HT1080 (cell line): ENCODE data around the gene ST13.

DNA sequence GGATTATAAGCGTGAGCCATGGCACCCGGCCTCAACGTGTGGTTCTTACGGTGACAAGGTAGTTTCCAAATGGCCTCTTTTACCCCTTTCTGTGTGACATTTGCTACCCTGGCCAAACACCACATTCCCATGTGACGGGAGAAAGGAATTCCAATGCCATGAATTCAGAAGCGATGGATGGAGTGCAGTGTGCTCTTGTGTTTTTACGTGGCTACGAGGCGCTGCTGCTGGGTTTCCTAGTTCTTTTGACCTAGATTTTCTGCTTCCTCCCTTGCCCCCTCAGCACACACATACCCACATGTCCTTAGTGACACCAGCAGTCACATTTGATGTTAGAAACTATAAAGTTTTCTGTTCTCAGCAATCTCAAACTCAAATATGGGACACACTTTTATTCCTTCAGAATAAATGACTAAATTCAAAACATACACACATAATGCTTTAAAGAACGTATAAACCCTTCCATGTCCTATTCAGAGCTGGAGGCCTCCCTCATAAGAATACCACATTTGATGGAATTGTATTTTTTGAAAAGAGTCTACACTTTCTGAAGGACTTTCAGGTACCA is 7.8 kb upstream of the TMA7B start:
RAMPAGE:
- cytosol, long total RNA, result no peak
- long total RNA, result no peak
- nucleus, long total RNA, result no peak

RAMPAGE:
- cytosol, long total RNA, result no peak
- long total RNA, result no peak
- nucleus, long total RNA, result no peak
These were observed 3.6 kb downstream of the FAM83F start for GRCh38 chr22:39998354-39998716.

DNA sequence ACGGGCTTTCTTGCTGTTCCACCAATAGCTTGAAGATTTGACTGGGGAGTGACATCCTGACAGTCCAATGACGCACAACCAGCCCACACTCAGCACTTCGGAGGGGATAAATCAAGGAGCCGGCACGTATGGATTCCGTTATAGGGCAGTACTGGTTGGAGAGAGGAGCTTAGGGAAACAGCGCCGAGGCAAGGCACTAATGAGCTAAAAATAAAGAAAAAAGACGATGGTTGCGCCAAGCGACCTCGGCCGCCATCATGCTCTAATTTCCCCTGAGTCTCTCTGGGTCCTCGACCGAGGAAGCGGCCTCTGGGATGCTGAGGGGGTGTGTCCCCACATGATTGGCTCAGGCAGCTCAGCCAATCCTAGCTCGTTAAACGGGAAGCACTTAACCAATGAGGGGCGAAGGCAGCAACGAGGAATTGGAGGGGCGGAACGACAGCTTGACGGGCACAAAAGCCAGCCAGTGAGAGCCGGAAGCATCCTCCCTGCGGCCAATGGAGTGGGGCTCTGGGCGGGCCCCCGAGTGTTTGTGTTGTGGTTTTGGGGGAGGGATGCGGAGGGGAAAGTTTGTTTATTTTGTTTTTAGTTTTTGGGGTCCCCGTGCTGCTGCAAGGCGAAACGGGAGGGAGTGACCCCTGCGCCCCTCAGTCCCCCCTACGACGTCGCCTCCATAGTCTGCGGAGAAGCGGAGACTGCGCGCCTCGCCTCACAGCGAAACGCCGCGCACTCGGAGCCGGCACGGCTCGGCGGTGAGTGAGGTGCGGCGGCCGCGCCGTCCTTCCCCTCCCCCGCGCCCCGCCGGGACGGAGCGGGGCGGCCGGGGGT is 49.7 kb downstream of the FAM83F start:
RAMPAGE:
- cytosol, long total RNA, result start-site peak on the plus strand centred at position 587 of the sequence, 60 bp wide, 47 and 61 reads in 2 replicates
- long total RNA, result start-site peak on the plus strand centred at position 565 of the sequence, 80 bp wide, 19 reads; start-site peak on the plus strand centred at position 710 of the sequence, 39 bp wide, 10 reads
- nucleus, long total RNA, result start-site peak on the plus strand centred at position 528 of the sequence, 158 bp wide, 64 and 45 reads in 2 replicates

RAMPAGE:
- cytosol, long total RNA, result no peak
- long total RNA, result no peak
- nucleus, long total RNA, result no peak
These were observed 17.5 kb upstream of the ADSL start for GRCh38 chr22:40328609-40329351.

DNA sequence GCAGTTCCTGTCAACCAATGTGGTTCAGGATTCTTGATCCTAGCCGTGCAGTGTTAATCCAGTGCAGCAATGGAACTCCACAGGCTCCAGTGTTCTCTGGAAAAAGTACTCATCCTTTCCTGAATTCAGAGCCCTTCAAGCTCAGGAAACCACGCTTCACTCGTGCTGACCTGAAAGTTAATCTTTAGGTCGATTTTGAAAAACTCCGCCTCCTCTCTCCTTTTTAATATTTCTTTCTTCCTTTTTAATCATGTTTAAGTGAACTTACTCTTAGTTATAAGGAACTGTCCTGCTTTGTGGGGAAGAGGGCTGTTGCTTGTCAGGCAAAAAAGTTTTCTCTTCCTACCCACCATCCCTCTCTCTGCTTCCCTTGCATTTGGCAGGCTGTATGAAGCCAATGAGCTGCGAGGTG is 14.3 kb upstream of the ADSL start:
RAMPAGE:
- cytosol, long total RNA, result no peak
- long total RNA, result no peak
- nucleus, long total RNA, result no peak

DNA sequence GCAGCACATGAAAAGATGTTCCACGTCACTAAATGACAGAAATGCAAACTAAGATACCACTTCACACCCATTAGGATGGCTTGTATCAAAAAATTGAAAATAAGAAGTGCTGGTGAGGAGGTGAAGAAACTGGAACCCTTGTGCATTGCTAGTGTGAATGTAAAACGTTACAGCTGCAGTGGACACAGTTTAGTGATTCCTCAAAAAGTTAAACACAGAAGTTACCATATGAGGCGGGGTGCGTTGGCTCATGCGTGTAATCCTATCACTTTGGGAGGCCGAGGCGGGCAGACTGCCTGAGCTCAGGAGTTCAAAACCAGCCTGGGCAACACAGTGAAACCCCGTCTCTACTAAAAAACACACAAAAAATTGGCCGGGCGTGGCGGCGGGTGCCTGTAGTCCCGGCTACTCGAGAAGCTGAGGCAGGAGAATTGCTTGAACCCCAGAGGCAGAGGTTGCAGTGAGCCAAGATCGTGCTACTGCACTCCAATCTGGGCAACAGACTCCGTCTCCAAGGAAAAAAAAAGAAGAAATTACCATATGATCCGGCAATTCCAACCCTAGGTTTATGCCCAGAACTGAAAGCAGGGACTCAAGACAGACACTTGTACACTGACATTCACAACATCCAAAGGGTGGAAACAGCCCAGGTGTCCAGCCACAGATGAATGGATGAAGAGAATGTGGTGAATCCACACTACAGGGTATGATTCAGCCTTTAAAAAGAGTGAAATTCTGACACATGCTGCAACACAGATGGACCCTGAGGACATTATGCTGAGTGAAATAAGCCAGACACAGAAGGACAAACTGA is 43.6 kb downstream of the SGSM3 start:
RAMPAGE:
- cytosol, long total RNA, result no peak
- long total RNA, result no peak
- nucleus, long total RNA, result no peak

GRCh38 chr22:40416324-40416809 is 46.0 kb downstream of the SGSM3 start:
RAMPAGE:
- cytosol, long total RNA, result no peak
- long total RNA, result no peak
- nucleus, long total RNA, result no peak

RAMPAGE:
- cytosol, long total RNA, result no peak
- long total RNA, result no peak
- nucleus, long total RNA, result no peak
These were observed 35.3 kb downstream of the MCHR1 start for GRCh38 chr22:40714451-40715058.

RAMPAGE:
- cytosol, long total RNA, result start-site peak on the minus strand at chr22:40856609-40856662, 4,525 and 5,928 reads in 2 replicates
- long total RNA, result start-site peak on the minus strand at chr22:40856604-40856666, 2,575 reads
- nucleus, long total RNA, result start-site peak on the minus strand at chr22:40856615-40856662, 1,846 and 457 reads in 2 replicates
These were observed at the start of gene ST13 for GRCh38 chr22:40855967-40856779. Gene ST13, minus strand, starts transcription at chr22:40856639.

GRCh38 chr22:40951521-40952249 is 507 bp downstream of the RBX1 start:
RAMPAGE:
- cytosol, long total RNA, result no peak
- long total RNA, result no peak
- nucleus, long total RNA, result no peak

RAMPAGE:
- cytosol, long total RNA, result no peak
- long total RNA, result no peak
- nucleus, long total RNA, result no peak
These were observed 70.6 kb downstream of the RBX1 start for GRCh38 chr22:41021455-41022449.

DNA sequence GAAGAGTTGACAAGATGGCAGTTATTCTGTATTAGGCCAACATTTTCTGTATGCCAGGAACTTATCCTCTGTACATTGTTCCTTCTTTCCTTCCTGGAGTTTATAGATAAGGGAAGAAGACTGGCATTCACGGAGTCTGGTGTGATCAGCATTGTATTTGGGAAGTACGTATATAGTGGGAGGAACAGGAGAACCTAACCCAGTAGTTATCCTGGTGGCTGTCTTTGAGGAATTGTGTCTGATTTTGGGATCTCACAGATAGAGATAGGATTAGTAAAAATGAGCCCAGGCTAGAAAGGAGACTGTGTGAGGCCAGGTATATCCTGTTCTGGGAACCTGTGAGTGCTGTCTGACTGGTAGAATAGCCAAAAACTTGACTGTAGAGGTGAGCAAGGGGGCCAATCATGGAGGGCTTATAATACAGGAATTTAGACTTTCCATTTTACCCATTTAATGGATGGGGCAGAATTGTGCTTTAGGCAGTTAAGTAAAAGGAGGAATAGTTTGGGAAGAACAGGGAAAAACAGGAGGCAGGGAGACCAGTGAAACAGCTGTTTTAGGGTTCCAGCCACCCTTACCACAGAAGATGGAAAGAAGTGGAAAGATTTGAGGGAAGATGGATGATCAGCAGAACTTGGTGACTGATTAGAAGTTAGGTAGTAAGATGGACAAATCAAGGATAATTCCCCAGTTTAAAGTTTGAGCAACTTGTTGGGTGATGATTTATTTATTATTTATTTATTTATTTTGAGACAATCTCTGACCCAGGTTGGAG is 9.9 kb downstream of the EP300 start:
RAMPAGE:
- cytosol, long total RNA, result no peak
- long total RNA, result no peak
- nucleus, long total RNA, result no peak

DNA sequence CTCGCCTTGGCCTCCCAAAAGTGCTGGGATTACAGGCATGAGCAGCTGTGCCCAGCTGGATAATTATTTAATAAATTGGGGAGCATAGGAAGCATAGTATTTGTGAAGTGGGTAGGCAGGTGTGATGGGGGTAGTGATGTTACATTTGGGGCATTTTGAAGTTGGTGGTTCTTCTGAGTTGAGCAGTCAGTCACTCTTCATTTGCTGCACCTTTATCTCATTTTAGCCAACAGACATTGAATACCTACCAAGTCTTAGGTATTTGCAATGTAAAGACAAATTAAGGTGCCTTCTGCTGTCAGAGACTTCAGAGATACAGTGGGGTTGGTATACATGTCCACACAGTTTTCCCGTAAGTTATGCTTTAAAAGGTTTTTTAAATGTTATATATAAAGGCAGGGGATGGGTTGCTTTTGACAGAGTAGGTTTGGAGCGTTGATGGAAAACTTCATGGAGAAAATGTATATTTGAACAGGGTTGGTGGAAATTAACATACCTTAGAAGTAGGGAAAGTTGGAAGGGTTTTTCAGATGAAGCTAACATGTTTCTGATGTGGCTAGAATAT is 10.8 kb downstream of the EP300 start:
RAMPAGE:
- cytosol, long total RNA, result no peak
- long total RNA, result no peak
- nucleus, long total RNA, result no peak

RAMPAGE:
- cytosol, long total RNA, result no peak
- long total RNA, result no peak
- nucleus, long total RNA, result no peak
These were observed 37.9 kb downstream of the EP300 start for GRCh38 chr22:41130310-41130749.

RAMPAGE:
- cytosol, long total RNA, result no peak
- long total RNA, result no peak
- nucleus, long total RNA, result no peak
These were observed 52.9 kb upstream of the L3MBTL2 start for GRCh38 chr22:41152082-41152689.

DNA sequence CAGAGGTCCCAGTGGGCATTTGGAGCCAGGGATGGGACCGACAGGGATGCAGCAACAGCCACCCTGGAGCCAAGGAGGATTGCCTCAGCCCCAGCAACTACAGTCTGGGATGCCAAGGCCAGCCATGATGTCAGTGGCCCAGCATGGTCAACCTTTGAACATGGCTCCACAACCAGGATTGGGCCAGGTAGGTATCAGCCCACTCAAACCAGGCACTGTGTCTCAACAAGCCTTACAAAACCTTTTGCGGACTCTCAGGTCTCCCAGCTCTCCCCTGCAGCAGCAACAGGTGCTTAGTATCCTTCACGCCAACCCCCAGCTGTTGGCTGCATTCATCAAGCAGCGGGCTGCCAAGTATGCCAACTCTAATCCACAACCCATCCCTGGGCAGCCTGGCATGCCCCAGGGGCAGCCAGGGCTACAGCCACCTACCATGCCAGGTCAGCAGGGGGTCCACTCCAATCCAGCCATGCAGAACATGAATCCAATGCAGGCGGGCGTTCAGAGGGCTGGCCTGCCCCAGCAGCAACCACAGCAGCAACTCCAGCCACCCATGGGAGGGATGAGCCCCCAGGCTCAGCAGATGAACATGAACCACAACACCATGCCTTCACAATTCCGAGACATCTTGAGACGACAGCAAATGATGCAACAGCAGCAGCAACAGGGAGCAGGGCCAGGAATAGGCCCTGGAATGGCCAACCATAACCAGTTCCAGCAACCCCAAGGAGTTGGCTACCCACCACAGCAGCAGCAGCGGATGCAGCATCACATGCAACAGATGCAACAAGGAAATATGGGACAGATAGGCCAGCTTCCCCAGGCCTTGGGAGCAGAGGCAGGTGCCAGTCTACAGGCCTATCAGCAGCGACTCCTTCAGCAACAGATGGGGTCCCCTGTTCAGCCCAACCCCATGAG is 27.2 kb upstream of the L3MBTL2 start:
RAMPAGE:
- cytosol, long total RNA, result no peak
- long total RNA, result no peak
- nucleus, long total RNA, result no peak

RAMPAGE:
- cytosol, long total RNA, result no peak
- long total RNA, result no peak
- nucleus, long total RNA, result no peak
These were observed 11.7 kb downstream of the RANGAP1 start for GRCh38 chr22:41274166-41274883.

GRCh38 chr22:41290382-41290774 is 4.4 kb upstream of the RANGAP1 start:
RAMPAGE:
- cytosol, long total RNA, result no peak
- long total RNA, result no peak
- nucleus, long total RNA, result no peak

GRCh38 chr22:41295330-41295564 is 6.1 kb upstream of the ZC3H7B start:
RAMPAGE:
- cytosol, long total RNA, result no peak
- long total RNA, result no peak
- nucleus, long total RNA, result no peak

RAMPAGE:
- cytosol, long total RNA, result no peak
- long total RNA, result no peak
- nucleus, long total RNA, result no peak
These were observed 25.8 kb downstream of the ZC3H7B start for GRCh38 chr22:41326934-41327698.